ENCODE measurements around a stretch of chr1.

GRCh38 chr1:7899871-7900308 is 40.7 kb downstream of the TNFRSF9 start:
- RRBS, result no CpG with 5 or more reads among the region's 4 CpGs

DNA sequence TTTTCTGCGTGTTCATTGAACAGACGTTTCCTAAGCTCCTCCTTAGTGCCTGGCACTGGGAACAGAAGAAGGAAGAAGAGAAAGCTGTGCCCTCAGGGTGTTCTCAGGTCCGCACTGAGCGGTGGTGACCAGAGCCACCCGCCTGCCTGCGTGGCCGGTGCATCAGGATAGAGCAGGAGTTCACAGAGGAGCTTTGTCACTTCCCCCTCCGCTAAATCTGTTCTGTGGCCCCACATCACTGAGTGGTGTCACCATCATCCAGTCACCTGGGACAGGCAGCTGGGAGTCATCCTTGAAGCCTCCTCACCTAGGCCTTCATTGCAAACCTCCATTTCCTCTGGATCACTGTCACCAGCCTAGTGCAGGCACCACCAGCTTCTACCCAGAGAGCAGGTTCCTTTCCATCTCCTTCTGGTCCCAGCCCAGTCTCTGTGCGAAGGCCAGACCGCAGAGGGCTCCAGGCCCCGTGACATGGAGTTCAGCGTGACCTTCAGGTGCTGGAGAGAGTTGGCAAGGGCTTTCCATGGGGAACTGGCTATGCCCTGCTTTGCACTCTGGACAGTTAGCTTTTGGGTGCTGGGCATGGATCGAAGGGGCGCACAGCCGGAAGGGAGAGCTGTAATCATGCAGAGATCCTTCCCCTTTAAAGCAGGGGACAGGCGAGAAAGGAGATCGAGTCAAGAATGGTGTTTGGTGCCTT is 21.8 kb downstream of the PARK7 start:
- RRBS, result no CpG with 5 or more reads among the region's 17 CpGs

DNA sequence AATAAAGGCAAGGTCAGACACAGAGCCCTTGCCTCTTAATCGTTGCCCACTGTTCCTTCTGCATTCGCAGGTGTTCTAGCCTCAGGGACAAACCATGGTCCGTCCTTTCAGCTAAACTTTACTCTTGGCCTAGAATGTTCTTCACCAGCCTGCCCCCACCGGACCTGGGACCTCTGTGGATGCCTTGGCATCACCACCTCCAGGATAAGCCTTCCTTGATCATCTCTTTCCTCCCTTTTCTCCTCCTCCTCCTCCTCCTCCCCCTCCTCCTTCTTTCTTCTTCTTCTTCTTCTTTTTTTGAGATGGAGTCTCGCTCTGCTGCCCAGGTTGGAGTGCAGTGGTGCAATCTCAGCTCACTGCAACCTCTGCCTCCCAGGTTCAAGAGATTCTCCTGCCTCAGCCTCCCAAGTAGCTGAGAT is 40.3 kb upstream of the ERRFI1 start:
- RRBS, result no CpG with 5 or more reads among the region's 5 CpGs

DNA sequence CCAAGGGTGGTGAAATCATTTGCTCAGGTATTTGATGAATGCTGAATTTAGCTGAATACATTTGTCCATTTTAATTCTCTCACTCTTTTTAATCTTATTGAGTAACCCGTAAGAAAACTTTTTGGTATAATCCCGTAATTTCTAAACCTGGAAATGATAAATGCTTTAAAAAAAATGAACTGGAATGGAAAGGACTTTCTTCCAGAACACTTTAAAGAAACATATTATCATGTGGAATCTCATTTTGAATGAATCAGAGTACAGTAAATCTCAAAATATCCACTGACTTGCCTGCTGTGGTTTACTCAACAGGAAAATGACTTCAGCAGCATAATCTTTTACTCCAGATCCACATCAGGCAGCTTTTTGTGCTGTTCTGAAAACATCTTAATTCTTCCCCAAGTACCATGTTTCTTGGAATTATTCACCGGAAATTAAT is 63.9 kb upstream of the ERRFI1 start:
- RRBS, result no CpG with 5 or more reads among the region's 3 CpGs

DNA sequence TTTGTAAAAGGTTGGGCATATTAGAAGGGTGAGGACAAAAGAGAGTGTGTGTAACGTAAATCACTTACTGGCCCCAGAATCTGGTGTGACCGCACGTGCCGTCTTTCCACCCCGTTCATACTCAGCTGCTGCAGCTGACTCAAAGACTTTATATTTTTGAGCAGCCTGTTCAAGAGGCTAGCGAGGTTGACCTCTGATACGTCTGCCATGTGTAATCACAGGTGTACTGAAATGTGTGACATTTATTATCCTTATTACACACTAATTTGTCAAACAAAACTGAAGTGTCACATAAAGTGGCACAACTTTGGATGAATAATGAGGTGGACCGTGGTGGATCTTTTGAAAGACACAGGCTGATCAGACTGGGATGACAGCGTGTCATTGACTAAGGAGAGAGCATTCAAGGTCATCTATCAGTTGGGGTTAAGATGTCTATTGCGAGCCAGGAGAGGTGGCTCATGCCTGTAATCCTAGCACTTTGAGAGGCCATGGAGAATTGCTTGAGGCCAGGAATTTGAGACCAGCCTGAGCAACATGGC is 66.7 kb upstream of the ERRFI1 start:
- RRBS, result no CpG with 5 or more reads among the region's 10 CpGs

GRCh38 chr1:8126908-8127600 is 100.9 kb upstream of the ERRFI1 start:
- RRBS, result no CpG with 5 or more reads among the region's 9 CpGs

DNA sequence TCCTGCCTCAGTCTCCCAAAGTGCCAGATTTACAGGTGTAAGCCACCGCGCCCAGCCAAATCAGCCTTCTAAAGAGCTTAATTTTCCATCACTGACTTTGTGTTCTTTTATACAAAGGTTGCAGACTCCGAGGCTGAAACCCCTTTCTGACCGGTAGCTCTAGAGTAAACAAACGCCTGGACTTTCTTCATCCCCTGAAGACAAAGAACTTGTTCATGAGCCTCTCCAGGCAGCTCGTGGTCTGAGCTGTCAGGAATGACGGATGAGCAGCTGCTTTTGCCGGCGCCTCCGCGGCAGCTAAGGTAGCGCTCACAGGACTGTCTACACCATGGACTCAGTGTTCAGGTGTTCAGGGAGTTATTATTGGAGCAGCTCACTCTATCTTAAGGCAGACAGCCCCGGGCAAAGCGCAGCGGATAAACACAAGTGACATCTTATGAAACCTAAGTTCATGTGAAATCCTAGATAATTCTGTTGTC is 128.5 kb upstream of the ERRFI1 start:
- RRBS, result 59% methylated on average over 7 of the region's 15 CpGs

DNA sequence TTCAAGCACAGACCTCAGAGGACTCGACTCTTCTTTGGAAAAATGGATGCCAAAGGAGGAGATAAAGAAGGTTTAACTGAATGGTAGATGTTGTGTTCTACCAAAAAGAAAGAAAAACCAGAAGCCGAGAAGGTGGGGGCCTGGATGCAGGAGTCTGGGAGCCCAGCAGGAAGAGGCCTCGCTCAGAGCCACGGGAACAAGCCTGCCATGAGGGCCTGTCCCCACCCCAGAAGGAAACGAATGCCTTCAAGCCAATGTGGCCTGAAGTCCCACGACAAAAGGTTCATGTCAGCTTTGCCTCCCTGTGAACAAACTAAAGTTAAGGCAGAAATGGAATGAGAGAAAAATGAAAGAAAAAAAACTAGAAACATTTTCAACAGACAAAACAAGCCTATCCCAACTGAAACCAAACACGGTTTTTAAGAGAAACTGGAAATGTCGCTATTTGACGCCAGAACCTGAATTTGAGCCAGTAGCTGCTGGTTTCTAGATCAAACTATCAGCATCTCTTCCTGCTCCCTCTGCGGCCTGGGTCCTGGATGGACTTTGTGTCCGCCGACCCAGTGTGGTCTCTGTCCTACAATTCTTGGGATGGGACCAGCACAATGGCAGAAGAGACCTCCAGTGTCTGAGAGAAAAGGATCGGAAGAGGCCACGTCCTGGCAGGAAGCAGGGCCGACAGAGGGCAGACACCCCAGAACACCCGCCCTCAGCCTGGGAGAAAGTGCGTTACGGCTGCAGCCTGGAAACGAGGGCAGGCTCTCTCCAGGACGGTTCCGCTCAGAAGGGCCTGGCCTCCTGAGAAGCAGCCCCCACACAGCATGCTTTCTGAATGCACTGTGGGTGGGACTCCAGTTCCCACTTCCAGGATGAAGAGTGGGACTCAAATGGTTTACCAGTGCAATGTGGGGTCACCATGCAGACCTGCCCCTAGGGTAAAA is 35.2 kb downstream of the SLC45A1 start:
- RRBS, result no CpG with 5 or more reads among the region's 21 CpGs

DNA sequence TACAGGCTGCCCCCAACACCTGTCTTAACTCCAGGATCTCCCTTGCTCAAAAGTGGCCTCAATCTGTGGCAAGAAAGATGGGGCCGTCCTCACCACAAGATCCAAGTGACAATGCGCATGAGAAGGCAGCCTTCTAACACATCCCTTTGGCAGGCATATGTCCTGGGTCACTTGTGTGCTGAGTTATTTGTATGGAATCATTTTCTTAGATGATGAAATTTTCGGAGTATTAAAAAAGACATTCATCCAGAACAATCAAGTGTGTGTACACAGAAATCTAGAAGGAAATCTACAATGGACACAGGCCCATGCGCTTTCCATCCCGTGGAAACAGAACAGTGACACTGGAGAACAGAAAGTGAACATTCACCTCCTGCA is 35.9 kb downstream of the SLC45A1 start:
- RRBS, result no CpG with 5 or more reads among the region's 5 CpGs

DNA sequence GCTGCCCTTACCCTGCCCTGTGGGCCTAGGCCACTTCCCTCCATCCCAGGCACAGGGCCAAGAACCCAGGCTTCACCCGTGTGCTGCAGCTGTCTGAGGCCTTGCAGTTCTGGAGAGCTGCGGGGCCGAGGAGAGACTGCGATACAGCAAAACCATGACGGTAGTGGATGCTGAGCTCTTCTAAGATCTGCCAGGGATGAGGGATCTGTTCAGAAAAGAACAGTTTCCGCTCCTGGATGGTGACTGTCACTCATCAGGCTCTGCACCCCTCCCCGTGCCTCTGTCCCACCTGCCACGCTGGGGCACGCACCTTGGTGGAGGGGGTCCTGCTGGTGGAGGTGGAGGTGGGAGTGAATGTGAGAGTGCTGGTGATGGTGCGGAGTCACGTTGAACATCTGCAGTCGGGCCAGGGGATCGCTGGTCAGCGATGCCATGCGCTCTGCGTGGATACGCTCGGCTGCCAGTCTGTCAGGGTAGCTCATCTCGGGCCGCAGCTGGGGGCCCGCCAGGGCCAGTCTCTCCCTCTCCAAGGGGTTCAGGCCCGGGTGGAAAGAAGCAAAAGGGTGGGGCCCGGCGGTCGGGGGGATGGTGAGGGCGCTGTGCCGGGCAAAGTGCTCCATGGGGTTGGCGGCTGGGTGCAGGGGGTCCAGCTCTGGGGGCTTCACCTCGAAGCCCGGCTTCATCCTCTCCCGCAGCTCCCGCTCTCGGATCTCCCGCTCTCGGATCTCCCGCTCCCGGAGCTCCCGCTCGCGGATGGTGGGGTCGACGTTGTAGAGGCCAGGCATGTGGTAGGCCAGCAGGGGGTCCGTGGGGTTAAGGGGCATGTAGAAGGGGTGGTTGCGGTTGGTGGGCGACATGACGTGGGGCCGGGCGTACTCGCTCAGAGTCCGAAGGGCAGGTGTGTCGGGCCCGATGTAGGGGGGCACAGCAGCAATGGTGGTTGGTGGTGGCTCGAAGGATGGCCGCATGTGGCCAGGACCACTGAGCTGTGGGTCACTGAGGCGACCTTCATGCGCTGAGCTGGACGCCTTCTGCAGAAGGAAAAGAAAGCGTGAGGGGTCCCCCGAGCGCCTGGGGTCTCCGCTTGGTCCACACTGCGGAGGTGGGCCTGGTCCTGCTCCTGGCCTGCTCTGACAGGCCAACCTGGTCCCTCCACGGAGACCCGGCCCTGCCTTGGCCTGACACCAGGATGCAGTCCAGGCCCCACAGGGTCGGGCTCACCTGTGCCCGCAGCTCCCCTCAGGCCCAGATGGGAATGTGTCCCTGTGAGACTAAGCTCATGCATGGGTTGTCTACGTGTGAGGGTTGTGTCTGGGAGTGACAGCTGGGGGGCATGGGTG is 40.4 kb downstream of the SLC45A1 start:
- RRBS, result 99% methylated on average over 11 of the region's 67 CpGs

DNA sequence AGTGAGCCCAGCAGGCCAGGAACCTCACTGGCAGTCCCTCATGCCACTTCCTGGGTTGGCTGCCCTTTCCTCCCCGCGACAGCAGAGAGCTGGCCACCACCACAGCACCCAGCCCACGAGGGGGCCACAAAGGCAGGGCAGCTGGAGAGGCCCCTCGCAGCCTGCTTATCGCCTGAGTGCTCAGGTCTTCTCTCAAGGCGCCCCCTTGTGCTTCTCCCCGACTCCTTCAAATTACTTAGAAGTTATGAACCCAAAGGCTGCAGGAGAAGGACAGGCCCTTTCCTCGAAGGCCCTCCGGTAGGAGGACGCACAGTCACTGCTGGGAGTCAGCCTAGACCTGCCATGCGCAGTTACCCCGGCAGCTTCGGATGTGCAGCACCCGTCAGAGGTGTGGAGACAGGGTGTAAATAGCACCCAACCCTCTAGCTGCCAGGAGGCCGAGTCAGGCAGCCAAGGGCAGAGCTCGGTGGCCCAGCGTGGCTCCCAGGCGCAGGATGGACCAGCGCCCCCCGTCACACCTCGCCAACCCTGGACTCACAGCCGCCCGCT is 41.4 kb downstream of the SLC45A1 start:
- RRBS, result 98% methylated on average over 4 of the region's 23 CpGs

DNA sequence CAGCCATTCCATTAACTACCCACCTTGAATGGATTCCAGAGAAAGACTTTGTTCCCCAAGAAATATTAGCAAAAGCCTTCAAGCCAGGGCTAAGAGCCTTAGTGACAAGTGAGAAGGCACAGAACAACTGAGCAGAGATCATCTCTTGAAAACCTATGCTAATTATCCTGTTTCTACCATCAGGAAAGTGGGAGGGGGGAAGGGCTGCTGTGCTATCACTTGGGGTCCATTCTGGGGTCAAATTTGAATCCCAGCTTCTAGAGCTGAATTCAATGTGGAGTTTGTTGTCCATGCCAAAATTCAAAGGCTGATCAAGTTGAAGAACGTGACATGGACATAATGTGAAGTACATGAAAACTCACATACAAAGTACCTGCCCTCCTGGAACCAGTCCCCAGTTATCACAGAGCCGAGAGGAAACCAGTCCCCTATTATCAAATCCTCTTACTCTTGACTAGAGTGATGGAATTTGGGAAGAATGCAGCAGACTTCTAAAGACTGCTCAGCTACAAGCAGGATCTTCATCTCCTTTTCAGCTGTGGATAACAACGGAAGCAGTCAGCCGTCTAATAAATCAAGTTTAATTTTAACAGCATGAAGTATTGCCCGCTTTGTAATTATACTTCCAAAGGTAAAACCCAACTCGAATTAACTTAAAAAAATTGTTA is 78.2 kb downstream of the SLC45A1 start:
- RRBS, result no CpG with 5 or more reads among the region's 6 CpGs

DNA sequence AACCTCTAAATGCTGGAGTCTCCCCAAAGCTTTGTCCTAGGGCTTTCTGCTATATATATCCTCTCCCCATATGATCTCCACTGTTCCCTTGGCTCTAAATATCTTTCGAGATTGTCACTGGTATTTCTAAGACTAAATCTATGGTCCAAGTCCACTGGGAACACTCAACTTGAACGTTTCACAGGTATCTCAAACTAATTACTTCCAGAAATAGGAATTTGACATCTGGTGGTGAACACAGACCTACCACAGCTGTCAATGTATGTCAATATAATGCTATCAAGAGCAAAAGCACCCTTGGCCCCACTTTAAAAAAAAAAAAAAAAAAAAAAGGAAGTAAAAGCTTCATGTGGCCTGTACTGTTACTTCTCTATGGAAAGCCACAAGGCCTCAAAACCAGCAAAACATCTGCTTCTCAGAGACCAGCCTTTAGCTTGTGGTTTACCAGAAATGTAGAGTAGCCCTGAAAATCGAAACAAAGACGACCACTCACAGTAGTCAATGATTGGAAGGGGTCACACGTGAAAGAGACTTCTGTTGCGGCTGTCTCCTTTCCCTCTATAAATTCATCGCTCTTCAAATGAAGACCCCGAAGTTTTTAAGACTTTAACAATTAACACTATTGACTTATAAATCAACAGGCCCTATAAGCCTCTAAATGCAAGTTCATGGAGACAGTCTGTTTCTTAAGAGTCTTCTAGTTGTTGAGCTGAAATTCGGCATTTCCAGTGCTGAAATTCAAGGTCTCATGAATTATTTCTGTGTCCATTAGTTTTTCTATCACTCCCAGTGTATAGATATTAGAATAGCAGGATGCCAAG is 109.6 kb downstream of the SLC45A1 start:
- RRBS, result no CpG with 5 or more reads among the region's 9 CpGs

GRCh38 chr1:8494572-8495479 is 176.9 kb downstream of the SLC45A1 start:
- RRBS, result no CpG with 5 or more reads among the region's 18 CpGs

DNA sequence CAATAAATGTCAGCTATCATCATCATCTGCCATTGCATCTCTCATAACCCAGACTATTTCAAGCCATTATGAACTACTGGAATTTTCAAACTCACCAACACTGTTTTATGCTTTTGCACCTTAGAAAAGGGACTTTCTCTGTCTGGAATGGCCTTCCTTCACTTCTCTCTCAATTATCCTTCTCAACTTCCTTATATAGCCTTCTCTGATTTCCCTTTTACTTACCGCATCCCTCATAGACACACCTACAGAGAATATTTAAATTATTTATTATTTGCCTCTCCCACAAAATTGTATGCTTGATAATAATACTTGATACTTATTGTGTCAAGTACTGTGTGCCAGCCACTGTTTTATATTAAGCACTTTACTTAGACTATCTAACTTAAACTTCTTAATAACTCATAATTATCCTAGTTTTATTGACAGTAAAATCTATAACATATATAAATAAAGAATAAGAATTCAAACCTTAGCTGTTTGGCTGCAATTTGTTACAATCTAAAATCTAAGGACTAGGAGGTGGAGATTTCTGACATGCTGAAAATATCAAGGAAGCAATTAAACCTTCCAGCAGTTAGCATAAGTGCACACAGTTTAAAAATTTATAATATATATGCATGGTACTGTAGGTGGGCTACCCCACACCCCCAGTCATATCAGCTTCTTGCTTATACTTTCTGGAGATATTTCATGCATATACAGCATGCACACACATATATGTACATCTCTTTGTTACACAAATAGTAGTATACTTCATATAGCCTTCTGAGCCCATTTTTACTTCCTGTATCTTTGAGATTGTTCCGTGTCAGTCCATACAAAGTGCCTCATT is 82.5 kb downstream of the RERE start:
- RRBS, result no CpG with 5 or more reads among the region's 2 CpGs

DNA sequence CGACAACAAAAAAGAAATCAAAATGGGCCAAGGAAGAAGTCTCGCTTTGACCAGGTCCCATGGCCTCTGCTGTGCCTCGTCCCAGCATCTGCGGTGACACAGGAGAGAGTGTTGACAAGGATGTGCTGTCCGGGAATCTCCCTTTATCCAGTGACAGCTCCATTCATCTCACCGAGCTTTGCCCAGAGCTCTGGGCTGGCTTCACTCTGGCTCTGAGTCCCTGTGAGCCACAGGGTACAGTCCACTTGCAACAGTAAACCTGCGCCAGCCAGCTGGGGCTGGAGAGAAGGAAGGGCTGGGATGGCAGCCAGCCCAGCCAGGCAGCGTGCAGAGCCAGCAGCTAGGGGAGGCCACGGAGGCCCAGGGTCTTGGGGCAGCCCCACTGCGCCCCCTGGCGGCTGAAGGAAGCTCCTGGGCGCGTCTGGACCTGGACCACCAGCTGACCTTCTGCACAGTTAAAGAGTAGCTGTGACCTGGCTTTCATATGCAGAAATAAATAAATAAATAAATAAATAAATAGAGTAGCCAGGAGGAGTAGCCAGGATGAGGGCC is 29.7 kb downstream of the ENO1 start:
- RRBS, result no CpG with 5 or more reads among the region's 13 CpGs

- RRBS, result no CpG with 5 or more reads among the region's 6 CpGs
These were observed 22.5 kb downstream of the ENO1 start for GRCh38 chr1:8856035-8856274.

DNA sequence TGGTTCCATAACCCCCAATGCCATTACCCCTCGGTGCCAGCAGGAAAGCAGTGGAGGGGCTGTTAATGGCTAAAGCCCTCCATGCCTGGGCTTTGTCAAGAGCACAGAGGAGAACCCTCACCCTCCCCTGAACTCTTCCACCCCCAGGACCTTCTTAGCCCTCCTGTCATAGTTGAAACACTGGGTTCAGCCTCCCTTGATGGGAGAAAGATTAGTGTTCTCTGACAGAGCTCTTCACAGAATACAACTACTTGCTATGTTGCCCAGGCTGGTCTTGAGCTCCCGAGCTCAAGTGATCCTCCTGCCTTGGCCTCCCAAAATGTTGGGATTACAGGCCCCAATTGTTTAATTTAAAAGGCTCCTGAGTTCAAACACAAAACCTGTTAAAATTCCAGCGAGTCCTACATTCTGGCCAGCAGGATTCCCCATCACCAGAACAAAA is 15.1 kb downstream of the ENO1 start:
- RRBS, result no CpG with 5 or more reads among the region's 3 CpGs

DNA sequence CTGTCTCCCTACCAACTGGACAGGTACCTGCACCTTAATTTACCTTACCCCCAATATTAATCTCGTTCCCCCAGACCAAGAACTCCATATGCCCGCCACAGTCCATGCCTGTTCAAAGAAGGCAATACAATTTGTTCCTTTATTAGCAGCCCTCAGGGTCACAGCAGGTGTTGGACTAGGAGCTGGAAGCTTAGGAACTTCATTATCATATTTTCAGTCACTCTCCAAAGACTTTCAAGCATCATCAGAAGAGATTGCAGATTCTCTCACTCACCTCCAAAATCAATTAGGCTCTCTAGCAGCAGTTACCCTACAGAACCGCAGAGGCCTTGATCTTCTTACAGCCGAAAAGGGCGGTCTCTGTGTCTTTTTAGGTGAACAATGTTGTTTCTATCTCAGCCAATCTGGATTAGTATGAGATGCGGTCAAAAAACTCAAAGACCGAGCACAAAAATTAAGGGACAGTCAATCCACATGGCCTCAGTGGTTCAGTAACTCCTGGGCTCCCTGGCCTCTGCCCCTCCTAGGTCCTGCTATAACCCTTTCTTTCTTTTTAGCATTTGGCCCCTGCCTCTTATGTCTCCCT is 19.0 kb upstream of the CA6 start:
- RRBS, result no CpG with 5 or more reads among the region's 7 CpGs

Measured in HL-60 (cell line).